HTR-8/SVneo (cell line): ENCODE measurements around a stretch of chr1.

- RRBS = 82% methylated on average over 7 of the region's 39 CpGs
These were observed 707 bp downstream of the PCSK9 start for GRCh38 chr1:55039995-55040515.

GRCh38 chr1:55073720-55074294, 34.5 kb downstream of the PCSK9 start:
- RRBS = no CpG with 5 or more reads among the region's 3 CpGs

GRCh38 chr1:55138169-55139177, 76.7 kb downstream of the USP24 start:
- RRBS = no CpG with 5 or more reads among the region's 7 CpGs

- RRBS = no CpG with 5 or more reads among the region's 4 CpGs
These were observed 62.2 kb downstream of the USP24 start for GRCh38 chr1:55152743-55153632.

DNA sequence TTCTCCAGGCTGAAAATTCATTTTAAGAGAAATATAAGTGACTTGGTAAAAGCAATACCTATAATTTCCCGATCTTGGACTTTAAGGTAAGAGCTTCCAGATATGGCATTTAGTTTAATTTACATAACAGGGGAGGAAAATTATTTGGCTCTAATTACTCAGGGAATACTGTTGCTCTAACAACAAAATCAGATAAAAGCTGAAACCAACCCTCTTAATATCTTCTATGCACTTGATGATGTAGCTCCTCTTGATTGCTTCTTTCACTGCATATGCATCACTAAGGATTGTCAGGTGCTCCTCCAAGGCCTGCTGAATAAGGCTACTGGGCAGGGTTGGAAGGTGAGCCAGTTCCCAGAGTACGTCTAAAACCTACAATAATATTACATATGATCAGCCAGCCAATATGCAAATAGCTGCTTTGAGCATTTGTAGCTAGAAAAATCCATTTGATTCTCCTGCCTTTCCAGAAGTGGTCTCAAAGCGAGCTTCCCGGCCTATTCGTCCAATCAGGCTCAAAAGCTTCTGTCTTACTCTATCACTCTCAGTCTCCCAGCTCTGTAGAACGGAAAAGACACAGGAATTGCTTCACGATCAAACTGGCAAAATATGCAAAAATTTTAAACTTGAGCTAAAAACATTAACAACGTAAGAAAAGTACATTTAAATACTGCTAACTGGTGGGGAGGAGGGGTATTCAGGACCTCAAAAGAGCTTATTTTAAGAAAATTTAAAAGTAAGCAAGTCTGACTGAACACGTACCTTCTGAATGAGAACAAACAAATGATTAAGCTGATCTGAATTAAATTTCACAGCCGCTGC, 61.0 kb downstream of the USP24 start:
- RRBS = no CpG with 5 or more reads among the region's 10 CpGs

- RRBS = no CpG with 5 or more reads among the region's 1 CpG
These were observed 248.8 kb downstream of the PLPP3 start for GRCh38 chr1:56330503-56331003.

GRCh38 chr1:56331721-56332768, 247.3 kb downstream of the PLPP3 start:
- RRBS = no CpG with 5 or more reads among the region's 15 CpGs

GRCh38 chr1:56446314-56447439, 132.7 kb downstream of the PLPP3 start:
- RRBS = no CpG with 5 or more reads among the region's 9 CpGs

DNA sequence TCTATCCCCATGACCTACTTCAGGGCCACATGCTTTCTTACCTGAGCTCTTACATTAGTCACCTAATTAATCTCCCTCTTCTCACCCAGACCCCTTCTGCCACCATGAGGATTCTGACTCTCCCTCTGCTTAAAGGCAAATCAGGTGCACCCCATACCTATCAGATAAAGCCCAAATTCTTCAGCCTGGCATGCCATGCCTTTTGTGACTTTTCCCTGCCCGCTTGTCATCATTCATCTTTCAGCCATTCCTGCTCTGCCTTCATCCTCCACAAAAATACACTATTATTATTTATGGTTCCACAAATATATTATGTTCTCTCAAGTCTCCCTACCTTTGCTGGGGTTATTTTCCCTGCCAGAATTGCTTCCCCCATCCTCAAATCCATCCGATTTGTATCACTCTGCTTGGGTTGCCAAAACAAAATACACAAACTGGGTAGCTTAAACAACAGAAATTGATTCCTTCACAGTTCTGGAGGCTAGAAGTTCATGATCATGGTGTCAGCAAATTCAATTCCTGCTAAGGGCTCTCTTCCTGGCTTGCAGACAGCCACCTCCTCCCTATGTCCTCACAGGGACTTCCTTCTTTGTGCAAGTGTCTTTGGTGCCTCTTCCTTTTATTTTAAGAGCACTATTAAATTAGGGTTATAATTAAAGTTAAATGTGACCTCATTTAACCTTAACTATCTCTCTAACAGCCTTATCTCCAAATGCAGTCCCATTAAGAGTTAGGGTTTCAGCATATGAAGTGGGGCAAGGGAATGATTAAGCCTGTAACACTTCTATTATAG, 113.0 kb downstream of the PLPP3 start:
- RRBS = no CpG with 5 or more reads among the region's 2 CpGs

DNA sequence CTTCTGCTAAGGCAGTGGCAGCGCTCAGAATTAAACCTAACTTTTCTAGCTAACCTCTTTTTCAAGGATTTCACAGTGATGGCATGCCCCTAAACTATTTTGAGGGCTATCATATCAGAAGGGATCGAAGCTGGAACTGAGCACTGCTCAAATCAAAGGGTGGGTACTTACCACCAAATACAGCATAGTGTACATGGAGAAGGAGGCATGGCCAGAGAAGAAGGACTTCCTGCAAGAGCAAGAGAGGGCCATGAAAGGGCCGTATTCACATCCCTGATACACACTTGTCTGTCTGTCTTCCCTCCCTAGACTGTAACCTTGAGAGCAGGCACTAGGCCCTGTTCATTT, 55.7 kb downstream of the PLPP3 start:
- RRBS = no CpG with 5 or more reads among the region's 3 CpGs

DNA sequence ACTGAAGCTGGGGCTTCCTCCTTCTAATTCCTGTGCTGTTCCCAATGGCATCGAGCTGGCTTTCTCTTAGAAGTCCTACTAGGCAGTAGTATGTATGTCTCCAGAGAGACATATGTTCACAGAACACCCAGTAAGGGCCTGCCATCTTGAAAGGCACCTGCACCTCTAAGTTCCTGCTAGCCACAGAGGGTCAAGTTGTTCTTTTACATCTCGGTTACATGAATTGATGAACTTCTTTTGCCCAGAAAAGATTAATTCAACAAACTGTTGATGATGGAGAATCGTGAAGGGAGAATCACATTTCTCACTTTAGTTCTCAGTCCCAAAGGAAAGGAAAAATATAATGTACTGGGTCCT, 50.1 kb downstream of the PLPP3 start:
- RRBS = no CpG with 5 or more reads among the region's 3 CpGs

DNA sequence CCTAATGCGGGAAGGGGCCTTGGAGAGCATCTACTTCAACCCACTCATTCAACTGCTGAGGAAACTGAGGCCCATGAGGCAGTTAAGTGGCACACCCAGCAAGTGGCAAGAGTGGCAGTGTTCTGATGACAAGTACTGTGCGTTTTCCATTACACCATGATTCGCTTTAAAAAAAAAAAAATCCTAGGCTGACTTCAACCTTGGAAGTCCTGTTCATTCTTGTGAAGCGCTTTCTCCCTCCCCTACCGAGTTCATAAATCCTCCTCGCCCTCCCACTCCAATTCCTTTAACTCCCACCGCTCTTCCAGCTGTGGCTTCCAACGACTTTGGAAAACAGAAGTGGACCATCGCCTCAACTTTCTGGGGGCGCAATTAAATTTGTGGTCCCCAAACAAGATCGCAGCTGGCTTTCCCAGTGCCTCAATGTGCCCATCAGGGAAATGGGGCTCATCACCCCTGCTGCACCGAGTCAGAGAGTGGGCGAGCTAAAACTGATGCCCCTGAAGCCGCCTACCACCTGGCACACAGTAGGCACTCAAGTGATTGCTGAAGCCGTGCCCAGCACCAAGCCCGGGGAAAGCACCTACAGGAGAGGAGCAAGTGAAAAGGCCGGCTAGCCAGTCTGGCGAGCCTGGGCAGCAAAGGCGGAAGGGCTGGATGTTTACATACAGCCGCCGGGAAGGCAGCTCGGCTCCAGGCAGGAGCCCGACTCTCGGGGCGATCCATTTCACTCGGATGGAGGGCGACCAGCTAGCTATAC, 1.4 kb downstream of the PLPP3 start:
- RRBS = 4% methylated on average over 5 of the region's 27 CpGs

DNA sequence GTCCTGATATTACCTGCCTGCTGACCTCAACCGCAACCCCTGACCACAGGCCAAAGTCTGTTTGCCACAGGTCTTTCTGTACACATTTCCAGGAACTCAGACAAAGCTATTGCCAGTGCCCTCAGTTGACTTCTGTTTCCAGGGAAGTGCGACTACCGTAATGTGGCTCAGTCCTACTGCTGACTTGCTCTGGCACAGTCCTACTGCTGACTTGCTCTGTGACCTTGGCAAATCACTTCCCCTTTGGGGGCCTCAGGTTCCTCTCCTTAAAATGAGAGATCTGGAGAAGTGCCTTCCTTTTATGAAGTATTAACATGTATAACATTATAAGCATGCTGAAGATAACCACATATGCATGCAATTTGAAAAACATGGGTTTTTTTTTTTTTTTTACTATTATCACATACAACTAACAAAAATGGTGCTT, 55.1 kb downstream of the C8B start:
- RRBS = no CpG with 5 or more reads among the region's 3 CpGs

GRCh38 chr1:56915908-56916450, 49.8 kb downstream of the C8B start:
- RRBS = no CpG with 5 or more reads among the region's 4 CpGs

DNA sequence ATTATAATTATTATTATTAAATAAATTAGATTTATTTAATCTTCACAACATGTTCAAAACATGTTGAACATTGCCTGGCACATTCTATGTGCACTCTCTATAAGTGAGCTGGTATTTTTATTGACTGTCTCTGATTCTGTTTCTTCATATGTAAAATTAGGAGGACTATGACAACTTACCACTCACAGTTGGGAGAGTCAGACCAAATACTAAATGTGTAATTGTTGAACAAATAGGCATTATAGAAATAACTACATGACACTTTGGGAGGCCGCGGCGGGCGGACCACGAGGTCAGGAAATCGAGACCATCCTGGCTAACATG, 951 bp upstream of the C8B start:
- RRBS = no CpG with 5 or more reads among the region's 6 CpGs

DNA sequence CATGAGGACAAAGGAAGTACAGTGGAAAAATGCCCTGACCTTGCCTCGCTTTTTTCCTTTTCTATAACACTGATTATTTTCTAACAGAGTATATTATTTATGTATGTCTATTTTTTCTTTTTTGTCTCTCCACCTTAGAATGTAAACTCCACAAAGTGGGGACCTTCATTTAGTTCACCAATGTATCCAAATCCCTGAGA, 161.5 kb upstream of the C8B start:
- RRBS = no CpG with 5 or more reads among the region's 1 CpG

- RRBS = 35% methylated on average over 3 of the region's 16 CpGs
These were observed 199.2 kb upstream of the DAB1 start for GRCh38 chr1:57622913-57623544.

DNA sequence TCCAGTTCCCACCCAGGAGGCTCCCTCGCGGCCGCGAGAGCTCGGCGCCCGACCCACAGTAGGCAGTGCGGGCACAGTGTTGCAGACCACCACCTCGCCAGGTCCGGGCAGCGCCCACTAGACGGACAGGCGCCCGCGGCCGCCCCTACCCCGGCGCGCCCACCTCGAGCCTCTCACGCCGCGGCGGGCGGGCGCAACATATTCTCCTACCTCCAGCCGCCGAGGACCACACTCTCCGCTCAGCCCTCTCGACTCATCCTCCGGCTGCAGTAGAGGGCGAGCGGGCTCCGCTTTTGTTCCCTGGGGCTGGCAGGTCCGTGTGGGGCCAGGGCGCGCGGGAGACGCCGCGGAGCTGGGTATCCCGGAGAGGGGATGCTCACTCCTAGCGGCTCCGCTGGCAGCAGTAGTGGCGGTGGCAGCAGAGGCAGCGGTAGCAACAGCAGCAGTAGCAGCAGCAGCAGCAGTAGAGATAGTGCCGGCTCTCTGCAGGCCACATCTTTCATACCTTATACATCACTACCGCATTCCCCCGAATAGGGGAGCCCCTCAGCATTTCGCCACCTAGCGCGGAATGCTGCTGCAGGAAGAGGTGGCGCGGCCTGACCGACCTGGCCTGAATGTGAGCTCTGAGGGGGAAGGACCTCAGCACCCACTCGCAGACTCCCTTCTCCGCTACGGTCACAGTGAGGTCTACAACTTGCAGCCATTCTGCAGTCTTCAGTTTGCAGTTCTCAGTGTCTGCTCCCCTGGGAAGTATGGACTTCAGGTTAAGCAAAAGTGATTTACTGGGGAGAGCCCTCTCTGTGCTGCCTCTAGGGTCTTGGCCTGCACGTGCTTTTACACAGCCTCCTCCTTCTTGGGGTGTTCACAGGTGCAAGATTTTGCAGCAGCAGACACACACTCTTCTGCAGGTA, 296.2 kb downstream of the OMA1 start:
- RRBS = 3% methylated on average over 31 of the region's 59 CpGs

- RRBS = no CpG with 5 or more reads among the region's 10 CpGs
These were observed 154.4 kb downstream of the OMA1 start for GRCh38 chr1:58391999-58392724.

GRCh38 chr1:58773377-58773940, 10.4 kb downstream of the JUN start:
- RRBS = no CpG with 5 or more reads among the region's 4 CpGs